ENCODE results near the genes FBLN2 and XPC.

DNA sequence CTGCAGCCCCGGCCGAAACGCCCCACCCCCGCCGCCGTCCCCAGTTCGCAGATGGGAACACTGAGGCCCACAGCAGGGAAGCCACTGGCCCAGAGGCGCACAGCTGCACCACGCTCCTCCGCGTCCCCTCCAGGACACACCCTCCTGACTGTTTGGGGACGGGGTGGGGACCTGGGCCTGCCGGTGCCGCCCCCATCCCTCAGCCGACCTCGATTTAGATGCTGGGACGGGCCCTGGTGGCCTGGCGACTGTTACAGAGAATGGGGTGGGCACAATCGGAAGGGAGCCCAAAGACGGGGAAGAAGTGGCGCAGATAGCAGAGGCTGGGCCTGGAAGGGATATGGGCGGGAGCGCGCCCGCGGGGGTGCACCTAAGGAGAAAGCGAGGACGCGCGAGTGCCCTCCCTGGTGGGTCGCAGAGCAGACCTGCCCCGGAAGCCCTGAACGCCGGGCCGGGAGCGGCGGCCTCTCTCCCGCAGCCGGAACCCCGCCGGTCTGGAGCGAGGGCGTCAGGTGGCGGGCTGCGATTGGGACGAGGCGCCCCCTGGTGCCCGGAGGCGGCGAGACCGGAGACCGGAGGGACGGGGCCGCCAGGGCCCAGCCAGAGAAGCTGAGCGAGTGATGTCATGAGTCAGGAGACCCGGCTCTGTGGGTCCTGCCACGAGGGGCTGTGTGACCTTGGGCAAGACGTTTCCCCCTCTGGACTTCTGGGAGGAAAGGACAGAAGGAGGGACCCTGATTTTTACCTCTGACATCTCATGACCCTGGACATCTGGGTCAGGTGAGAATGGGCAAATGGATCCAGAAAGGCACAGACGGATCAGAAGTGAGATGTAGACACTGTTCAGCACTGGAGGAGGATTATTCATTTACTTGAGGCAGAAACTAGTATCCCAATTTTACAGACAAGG is 78.4 kb downstream of the IQSEC1 start:
- PRO-cap, result bidirectional peak, plus-strand start at position 206 of the sequence, minus-strand start at position 138 of the sequence; bidirectional peak, plus-strand start at position 486 of the sequence, minus-strand start at position 496 of the sequence

GRCh38 chr3:13009706-13010455 is 63.3 kb downstream of the IQSEC1 start:
- PRO-cap, result no peak

- PRO-cap, result no peak
Observed at GRCh38 chr3:13012154-13013064, 60.8 kb downstream of the IQSEC1 start.

DNA sequence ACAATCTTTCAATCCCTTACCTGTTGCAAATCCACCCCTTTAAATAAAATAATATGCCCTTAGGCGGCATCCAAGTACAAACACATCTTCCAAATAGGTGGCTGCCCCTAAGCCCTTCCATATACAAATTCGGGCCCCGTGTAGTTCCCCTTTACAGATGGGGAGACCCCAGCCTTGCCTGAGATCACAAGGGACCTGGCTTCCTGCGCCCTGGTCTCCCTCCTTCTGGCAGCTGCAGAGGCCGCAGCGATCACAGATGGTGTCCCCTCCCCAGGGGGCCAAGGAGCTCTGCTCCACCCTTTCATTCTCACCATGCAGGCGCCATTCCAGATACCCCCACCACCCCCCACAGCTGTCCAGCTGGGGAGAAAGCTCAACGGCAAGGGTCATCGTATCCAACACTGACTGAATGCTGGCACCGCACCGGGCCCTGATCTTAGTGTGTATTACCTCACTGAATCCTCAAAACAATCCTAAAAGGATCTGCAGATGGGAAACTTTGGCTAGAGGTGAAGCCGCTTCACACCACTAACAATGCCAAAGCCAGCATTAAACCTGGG is 52.1 kb downstream of the IQSEC1 start:
- PRO-cap, result no peak

- PRO-cap, result no peak
Observed at GRCh38 chr3:13042142-13042772, 31.0 kb downstream of the IQSEC1 start.

- PRO-cap, result bidirectional peak, plus-strand start at chr3:13072454, minus-strand start at chr3:13072326
Observed at GRCh38 chr3:13072139-13072916, 901 bp downstream of the IQSEC1 start.

GRCh38 chr3:13246093-13246412 is 172.8 kb upstream of the IQSEC1 start:
- PRO-cap, result no peak

- PRO-cap, result no peak
Observed at GRCh38 chr3:13331808-13332996, 87.9 kb downstream of the NUP210 start.

GRCh38 chr3:13415342-13416219 is 4.5 kb downstream of the NUP210 start:
- PRO-cap, result no peak

DNA sequence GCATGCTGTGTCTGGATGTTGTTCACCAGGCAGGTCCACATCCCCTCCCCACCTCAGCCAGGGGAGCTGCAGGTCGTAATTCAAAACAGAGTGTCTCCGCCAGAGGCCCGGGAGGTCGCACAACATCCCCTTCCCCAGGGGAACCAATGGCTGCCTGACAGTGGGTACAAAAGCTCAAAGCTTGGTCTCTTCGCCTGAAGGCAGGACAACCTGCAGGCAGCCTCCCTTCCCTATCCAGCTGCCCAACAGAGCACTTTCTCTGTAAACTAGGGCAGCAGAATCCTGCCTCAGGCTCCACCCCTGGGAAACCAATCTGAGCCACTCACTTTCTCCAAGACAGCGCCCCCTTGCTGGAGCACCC is 3.9 kb downstream of the NUP210 start:
- PRO-cap, result no peak

GRCh38 chr3:13504527-13505213 is 24.6 kb downstream of the HDAC11 start:
- PRO-cap, result no peak

- PRO-cap, result no peak
Observed at GRCh38 chr3:13537690-13538219, 11.2 kb upstream of the FBLN2 start.

GRCh38 chr3:13548635-13549253 is at the start of gene FBLN2:
Gene FBLN2, plus strand, starts transcription at chr3:13549125.
- PRO-cap, result bidirectional peak, plus-strand start at chr3:13549157, minus-strand start at chr3:13548985

DNA sequence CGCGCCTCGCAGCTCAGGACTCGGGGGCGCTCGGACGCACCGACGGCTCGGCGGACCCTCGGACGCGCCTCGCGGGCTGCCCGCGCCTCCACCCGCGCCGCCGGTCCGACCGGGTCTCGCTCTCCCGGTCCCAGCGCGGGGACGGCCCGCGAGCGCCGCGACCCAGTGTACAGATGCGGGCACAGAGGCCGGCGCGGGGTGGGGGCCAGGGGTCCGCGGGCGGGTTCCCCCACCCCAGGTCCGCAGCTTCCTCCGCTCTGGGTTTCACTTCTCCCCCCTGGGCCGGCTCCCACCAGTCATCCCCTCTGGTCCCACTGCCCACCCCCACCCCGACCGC is 297 bp downstream of the FBLN2 start:
- PRO-cap, result no peak

DNA sequence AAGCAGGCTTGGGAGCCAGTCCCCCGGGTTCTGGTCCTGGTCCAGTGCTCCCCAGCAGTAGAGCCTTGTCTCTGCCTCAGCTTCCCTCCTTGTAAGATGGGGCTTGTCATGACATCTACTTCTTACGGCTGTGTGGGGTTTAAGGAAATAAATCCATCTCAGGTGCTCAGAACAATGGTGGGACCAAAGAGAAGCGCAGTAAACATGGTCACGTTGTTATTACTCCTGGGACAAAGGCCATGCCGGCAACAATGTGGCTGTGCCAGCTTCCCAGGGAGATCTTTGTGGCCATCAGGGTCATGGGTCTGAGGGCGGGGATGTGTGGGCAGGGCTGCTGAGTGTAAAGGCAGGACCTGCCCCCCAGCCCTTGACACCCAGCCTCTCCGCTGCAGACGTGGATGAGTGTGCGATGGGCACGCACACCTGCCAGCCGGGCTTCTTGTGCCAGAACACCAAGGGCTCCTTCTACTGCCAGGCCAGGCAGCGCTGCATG is 78.6 kb downstream of the FBLN2 start:
- PRO-cap, result no peak

GRCh38 chr3:13655206-13655817 is 106.4 kb downstream of the FBLN2 start:
- PRO-cap, result no peak

DNA sequence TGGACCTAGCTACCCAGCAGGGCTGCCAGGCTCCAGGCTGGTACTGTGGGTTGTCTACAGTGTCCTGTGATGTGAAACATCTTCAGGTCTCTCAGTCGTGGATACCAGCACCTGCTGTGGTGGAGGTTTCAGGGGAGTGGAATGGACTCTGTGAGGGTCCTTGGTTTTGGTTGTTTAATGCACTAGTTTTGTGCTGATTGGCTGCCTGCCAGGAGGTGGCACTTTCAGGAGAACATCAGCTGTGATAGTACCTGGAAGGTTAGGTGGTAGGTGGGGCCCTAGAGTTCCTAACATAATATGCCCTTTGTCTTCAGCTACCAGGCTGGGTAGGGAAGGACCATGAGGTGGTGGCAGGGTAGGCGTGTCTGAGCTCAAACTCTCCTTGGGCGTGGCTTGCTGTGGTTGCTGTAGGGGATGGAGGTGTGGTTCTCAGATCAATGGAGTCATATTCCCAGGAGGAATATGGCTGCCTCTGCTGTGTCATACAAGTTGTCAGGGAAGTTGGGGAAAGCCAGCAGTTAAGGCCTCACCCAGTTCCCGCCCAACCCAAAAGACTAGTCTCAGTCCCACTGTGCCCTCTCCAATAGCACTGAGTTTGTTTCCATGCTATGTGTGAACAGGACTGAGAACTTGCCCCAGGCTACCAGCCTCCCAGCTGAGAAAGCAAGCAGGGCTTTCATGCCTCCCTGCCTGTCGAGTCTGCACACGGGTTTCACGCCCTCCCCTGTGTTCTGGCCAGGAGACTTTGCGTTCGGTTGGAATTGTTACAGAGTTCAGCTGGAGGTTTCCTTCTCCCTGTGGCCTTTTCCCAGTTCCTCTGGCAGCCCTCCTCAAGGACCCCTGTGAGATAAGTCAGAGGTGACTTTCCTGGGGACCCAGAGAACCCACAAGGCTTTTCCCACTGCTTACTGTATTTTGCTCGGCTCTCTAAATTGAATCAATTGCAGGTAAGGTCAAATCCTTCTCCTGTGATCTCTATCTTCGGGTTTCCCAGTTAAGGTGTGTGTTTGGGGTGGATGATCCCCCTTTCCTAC is 107.6 kb downstream of the CHCHD4 start:
- PRO-cap, result no peak

GRCh38 chr3:14143711-14144137 is 18.9 kb downstream of the TMEM43 start:
- PRO-cap, result no peak

GRCh38 chr3:14178008-14178993 is at the start of gene XPC:
Gene XPC, minus strand, starts transcription at chr3:14178601.
- PRO-cap, result unidirectional peak, plus-strand start at chr3:14178124; unidirectional peak, minus-strand start at chr3:14178388; unidirectional peak, minus-strand start at chr3:14178425; bidirectional peak, plus-strand start at chr3:14178840, minus-strand start at chr3:14178601

- PRO-cap, result no peak
Observed at GRCh38 chr3:14369539-14370412, 32.6 kb upstream of the SLC6A6 start.